ENCODE data around the gene WNT3A.

GRCh38 chr1:227946121-227947211 is 1.3 kb downstream of the WNT9A start:
- PRO-cap, 3 experiments: peak in 2 of 3 experiments; most common plus-strand start chr1:227946501 (in 2); most common minus-strand start chr1:227946385 (in 2)
- RAMPAGE, long total RNA: no peak
- RRBS, 2 experiments: 2 to 3% methylated on average over 30 to 31 of the region's 69 CpGs

DNA sequence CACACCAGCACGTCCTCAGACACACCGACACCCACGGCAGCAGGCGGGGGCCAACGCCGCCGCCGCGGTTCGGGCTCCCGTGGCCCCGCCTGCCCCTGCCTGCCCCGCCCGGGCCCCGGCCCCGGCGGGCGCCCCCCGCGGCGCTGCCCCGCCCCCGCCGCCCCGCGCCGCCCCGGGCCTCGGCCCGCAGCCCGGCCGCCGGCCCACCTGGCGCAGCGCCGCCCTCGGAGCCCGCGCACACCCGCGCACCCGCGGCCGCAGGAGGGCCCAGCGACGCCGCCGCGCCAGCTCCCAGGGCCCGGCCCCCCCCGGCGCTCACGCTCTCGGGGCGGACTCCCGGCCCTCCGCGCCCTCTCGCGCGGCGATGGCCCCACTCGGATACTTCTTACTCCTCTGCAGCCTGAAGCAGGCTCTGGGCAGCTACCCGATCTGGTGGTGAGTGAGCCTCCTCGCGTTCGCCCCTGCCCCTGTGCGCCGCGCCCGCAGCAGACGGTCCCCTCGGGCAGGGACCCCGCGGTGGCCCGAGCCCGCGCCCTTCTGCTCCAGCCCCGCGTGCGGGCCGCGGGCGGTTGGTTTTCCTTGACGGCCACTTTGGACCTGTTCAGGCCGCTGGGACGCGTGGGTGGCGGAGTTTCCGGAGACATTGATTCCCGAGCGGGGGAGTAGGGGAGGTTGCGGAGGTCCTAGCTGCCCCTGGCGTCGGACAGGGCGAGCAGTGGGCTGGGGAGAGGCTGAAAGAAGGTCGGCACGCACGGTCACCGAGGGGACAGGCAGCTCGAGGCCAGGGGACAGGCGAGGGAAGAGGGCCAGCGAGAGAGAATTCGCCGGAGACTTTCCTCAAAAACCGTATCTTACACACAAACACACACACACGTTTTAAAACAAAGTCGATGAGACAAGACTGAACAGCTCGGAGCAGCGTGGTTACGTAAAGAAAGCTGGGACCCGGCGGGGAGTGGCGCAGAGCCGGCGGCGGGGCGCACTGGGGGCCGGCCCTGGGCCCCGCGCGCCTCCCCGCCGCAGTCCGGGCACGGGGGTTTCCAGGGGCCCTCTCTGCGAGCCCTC is at the start of gene WNT3A:
Gene WNT3A, plus strand, starts transcription at position 234 of the 1,065 bp plus-strand sequence.
- PRO-cap, 3 experiments: no peak in any of the 3 experiments
- RAMPAGE, long total RNA: no peak
- RRBS, 2 experiments: 3 to 4% methylated on average over 37 of the region's 127 CpGs

DNA sequence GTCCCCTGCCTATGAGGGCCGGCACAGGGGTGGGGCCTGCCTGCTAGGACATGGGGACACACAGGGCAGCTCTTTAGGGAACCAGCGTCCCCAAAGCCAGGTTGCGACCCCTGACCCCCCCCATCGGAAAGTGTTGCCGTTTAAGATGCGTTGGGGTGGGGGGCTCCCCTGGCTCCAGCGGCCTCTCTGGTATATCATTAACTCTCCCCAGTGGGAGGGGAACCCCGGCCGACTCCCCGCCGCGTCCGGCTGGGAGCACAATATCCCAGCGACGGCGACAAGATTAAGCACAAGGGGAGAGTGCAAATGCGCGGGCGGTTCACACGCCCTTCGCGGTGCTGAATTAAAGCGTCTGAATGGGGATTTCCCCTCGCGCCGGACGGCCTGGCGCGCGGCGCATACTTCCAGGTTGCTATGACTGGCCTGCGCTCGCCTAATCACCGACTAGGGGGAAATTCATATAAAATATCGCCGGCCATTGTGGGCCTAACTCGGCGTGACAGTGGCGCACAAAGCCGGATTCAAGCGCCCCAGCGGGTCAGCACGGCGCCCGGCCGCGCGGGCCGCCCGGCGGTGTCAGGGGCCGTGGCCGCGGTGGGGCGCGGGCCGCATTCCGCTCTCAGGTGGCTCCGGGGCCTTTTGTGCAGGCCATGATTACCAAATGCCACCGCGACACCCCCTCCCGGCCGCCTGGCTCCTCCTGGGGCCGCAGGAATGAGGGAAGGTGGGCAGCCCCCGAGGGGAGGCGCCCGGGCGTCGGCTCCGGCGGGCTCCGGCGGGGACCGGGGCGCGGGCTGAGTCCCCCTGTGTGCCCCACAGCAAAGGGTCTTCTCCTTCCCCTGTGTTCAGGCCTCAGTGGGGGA is 30.9 kb downstream of the WNT3A start:
- PRO-cap, 3 experiments: no peak in any of the 3 experiments
- RAMPAGE, long total RNA: no peak
- RRBS, 2 experiments: 6 to 7% methylated on average over 31 to 42 of the region's 76 CpGs

- PRO-cap, 3 experiments: peak in 2 of 3 experiments; most common minus-strand start chr1:228084459 (in 2)
- RAMPAGE, long total RNA: no peak
- RRBS, 2 experiments: no CpG with 5 or more reads among the region's 8 CpGs
Measured at GRCh38 chr1:228084195-228085014, 1.9 kb downstream of the ARF1 start.

- PRO-cap, 3 experiments: no peak in any of the 3 experiments
- RAMPAGE, long total RNA: no peak
- RRBS, 2 experiments: no CpG with 5 or more reads among the region's 21 CpGs
Measured at GRCh38 chr1:228097828-228098341, 5.2 kb downstream of the C1orf35 start.

GRCh38 chr1:228109368-228109577 is 174 bp upstream of the MRPL55 start:
- PRO-cap, 3 experiments: peak in 3 of 3 experiments; most common plus-strand start chr1:228109473 (in 3)
- RAMPAGE, long total RNA: no peak
- RRBS, 2 experiments: 2 to 3% methylated on average over 16 of the region's 26 CpGs

- PRO-cap, 3 experiments: no peak in any of the 3 experiments
- RAMPAGE, long total RNA: no peak
- RRBS, 2 experiments: 4 to 5% methylated on average over 3 of the region's 16 CpGs
Measured at GRCh38 chr1:228130900-228131495, 9.1 kb upstream of the GUK1 start.

DNA sequence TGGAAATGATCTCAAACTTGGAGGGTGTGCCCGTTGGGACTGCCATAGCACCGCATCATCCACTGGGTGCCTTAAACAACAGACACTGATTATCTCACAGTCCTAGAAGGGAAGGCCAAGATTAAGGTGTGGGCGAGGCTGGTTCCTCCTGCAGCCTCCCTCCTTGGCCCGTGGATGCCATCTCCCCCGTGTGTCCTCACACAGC is 4.3 kb upstream of the IBA57 start:
- PRO-cap, 3 experiments: no peak in any of the 3 experiments
- RAMPAGE, long total RNA: no peak
- RRBS, 2 experiments: no CpG with 5 or more reads among the region's 5 CpGs

DNA sequence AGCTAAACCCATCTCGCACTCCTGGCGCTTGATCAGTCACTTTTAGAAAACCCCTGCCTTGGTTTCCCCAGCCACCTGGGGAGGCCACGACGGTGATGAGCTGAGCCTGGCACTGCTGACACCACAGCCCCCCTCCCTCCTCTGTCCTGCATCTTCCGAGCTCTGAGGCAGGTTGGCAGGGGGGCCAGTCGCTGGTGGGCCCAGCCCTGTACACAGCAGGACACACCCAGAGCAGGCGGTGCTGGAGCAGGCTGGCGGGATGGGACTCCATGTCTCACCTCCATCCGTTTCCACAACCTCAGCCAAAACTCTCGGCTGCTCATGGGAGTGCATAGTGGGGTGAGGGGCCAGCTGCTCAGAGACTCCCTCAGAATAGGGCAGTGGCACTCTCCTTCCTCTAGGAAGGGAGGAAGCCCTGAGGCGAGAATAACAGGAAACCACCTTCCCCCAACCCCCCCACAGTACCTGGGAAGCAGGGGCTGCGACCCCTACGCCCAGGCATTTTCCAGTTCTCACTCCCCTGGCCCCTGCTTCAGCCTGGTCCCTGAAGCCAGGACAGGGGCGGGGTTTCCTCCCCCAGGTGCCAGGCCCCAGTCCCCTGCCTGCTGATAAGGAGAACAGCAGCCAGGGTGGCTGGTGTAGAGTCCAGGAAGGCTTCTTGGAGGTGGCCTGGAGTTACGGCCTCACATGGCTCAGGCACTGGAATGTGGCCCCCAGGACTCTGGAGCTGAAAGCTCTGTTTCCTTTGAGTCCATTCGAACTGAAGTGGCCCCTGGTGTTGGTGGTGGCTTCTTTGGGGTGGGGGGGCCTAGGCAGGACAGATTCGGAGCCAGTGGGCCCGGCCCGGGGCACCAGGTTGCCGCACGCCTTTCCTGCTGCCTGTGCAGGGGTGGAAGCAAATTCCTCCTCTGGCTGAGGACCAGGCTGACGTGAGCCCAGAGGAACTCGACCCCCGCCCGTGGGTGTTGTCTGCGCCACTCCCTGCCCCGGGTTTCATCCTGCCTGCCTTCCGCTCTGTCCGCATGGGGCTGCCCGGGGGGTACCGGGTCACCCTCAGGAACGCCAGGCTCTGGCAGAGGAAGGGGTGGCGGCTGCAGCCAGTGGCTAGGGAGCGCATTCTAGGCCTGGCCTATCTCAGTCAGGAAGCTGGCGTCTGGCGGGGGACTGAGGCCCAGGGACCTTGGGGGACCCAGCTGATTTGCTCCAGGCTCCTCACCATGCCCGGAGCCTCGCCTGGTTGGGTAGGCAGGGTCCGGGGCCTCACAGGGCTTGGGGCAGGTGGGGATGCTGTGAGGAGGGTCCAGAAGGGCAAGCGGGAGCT is 2.9 kb upstream of the IBA57 start:
- PRO-cap, 3 experiments: no peak in any of the 3 experiments
- RAMPAGE, long total RNA: no peak
- RRBS, 2 experiments: 29 to 36% methylated on average over 4 to 10 of the region's 40 CpGs

DNA sequence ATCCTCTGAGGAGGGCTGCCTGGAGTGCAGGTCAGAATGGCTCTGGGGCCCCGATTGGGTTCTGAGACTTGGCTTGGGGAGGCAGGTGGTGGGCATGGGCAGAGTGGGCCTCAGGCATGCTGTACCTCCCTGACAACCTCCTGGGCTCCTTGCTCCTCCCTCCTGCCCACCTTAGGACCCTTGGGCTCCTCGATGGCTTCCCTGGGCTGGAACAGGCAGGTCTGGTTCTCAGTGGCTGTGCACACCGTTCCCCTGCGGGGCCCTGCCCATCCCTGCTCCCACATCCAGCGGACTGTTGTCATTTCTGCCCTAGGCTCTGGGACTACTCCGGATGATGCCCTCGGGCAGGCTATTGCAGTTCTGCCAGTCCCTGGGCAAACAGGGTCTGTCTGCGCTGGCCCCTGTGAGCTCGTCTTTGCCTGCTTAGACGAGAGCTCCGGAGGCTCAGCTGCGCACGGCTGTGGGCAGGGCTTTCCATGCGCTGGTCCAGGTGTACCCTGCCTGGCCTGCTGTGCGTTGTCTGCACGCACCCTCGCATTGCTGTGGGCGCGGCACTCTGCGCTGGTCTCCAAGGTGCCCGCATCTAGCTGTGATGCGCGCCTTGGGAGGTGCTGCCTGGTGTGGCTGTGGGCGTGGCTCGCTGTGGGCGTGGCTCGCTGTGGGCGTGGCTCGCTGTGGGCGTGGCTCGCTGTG is 8.0 kb downstream of the IBA57 start:
- PRO-cap, 3 experiments: no peak in any of the 3 experiments
- RAMPAGE, long total RNA: no peak
- RRBS, 2 experiments: 76 to 82% methylated on average over 5 of the region's 31 CpGs

GRCh38 chr1:228378191-228379203 is 28.1 kb downstream of the TRIM11 start:
- PRO-cap, 3 experiments: peak in 1 of 3 experiments; most common minus-strand start chr1:228378407 (in 1)
- RAMPAGE, long total RNA: no peak
- RRBS, 2 experiments: 15 to 22% methylated on average over 22 to 29 of the region's 94 CpGs

DNA sequence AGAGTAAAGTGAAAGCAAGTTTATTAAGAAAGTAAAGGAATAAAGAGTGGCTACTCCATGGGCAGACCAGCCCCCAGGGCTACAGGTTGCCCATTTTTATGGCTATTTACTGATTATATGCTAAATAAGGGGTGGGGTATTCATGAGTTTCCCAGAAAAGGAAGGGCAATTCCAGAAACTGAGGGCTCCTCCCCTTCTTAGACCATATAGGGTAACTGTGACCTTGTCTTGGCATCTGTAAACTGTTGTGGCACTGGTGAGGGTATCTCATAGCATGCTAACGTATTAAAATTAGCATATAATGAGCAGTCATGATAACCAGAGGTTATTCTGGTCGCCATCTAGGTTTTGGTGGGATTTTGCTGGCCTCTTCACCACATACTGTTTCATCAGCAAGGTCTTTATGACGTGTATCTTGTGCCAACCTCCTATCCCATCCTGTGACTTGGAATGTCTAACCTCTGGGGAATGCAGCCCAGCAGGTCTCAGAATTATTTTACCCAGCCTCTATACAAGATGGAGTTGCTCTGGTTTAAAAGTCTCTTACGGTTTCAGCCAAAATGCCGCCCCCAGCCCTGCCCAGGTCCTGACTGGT is 931 bp upstream of the TRIM17 start:
- PRO-cap, 3 experiments: no peak in any of the 3 experiments
- RAMPAGE, long total RNA: no peak
- RRBS, 2 experiments: no CpG with 5 or more reads among the region's 5 CpGs

- PRO-cap, 3 experiments: no peak in any of the 3 experiments
- RAMPAGE, long total RNA: no peak
- RRBS, 2 experiments: no CpG with 5 or more reads among the region's 4 CpGs
Measured at GRCh38 chr1:228428975-228429174, 3.7 kb upstream of the H3-4 start.

GRCh38 chr1:228458238-228458442 is 237 bp downstream of the H2BC26 start:
- PRO-cap, 3 experiments: no peak in any of the 3 experiments
- RAMPAGE, long total RNA: no peak
- RRBS, 2 experiments: no CpG with 5 or more reads among the region's 18 CpGs

DNA sequence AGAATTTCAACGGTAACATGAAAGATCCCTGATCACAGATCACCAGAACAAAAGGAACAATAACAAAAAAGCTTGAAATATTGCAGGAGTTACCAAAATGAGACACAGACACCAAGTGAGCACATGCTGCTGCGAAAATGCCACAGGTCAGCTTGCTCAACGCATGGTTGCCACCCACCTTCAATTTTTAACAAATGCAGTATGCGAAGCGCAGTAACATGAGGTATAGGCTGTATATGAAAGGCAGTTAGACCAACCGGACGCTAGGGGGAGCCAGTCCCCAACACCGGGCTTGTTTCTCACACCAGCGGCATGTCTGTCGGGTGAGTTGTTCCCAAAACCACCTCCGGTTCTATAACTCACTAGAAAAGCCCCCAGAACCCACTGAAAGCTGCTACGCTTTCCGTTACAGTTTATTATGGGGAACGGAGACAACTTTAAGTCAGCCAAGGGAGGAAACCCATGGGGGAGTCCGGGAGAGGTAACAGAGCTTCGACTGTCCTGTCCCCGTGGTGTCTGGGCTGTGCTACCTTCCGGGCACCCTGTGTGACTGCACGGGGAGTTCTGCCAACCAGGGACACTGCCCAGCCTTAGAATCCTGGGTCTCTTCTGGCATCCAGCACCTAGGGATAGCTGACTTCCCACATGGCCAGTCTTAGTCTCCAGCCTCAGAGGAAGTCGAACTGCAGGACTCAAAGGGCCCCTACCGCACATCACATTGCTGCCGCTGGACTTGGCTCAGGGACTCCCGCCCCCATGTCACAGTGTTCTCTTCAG is 13.9 kb downstream of the RNF187 start:
- PRO-cap, 3 experiments: no peak in any of the 3 experiments
- RAMPAGE, long total RNA: no peak
- RRBS, 2 experiments: 7 to 8% methylated on average over 8 of the region's 23 CpGs

DNA sequence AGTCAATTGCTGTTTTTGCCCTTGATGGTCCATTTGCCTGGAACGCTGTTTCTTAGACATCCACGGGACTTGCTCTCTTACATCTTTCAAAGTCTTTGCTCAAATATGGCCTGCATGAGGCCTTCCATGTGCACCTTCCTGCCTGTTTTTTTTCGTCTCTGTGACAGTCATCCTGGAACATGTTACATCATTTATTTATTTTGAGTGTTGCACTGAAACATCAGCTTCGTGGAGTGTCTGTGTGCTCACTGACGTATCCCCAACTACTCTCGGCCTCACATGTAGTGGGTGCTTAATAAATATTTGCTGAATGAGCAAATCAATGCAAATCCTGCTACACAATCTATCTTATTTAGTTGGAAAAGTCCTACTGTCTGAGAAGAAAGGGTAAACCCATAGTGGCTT is 11.4 kb upstream of the RHOU start:
- PRO-cap, 3 experiments: no peak in any of the 3 experiments
- RAMPAGE, long total RNA: no peak
- RRBS, 2 experiments: no CpG with 5 or more reads among the region's 6 CpGs

- PRO-cap, 3 experiments: peak in 3 of 3 experiments; most common minus-strand start chr1:228737713 (in 1)
- RAMPAGE, long total RNA: no peak
- RRBS, 2 experiments: no CpG with 5 or more reads among the region's 17 CpGs
Measured at GRCh38 chr1:228737390-228738602, 2.5 kb downstream of the RHOU start.

- PRO-cap, 3 experiments: no peak in any of the 3 experiments
- RAMPAGE, long total RNA: no peak
- RRBS, 2 experiments: no CpG with 5 or more reads among the region's 6 CpGs
Measured at GRCh38 chr1:228768009-228768561, 32.8 kb downstream of the RHOU start.

GRCh38 chr1:228933753-228934280 is 198.5 kb downstream of the RHOU start:
- PRO-cap, 3 experiments: no peak in any of the 3 experiments
- RAMPAGE, long total RNA: no peak
- RRBS, 2 experiments: no CpG with 5 or more reads among the region's 3 CpGs

- PRO-cap, 3 experiments: no peak in any of the 3 experiments
- RAMPAGE, long total RNA: no peak
- RRBS, 2 experiments: no CpG with 5 or more reads among the region's 14 CpGs
Measured at GRCh38 chr1:229015645-229016138, 255.2 kb upstream of the RAB4A start.